ENCODE data around the gene ARL8A.

DNA sequence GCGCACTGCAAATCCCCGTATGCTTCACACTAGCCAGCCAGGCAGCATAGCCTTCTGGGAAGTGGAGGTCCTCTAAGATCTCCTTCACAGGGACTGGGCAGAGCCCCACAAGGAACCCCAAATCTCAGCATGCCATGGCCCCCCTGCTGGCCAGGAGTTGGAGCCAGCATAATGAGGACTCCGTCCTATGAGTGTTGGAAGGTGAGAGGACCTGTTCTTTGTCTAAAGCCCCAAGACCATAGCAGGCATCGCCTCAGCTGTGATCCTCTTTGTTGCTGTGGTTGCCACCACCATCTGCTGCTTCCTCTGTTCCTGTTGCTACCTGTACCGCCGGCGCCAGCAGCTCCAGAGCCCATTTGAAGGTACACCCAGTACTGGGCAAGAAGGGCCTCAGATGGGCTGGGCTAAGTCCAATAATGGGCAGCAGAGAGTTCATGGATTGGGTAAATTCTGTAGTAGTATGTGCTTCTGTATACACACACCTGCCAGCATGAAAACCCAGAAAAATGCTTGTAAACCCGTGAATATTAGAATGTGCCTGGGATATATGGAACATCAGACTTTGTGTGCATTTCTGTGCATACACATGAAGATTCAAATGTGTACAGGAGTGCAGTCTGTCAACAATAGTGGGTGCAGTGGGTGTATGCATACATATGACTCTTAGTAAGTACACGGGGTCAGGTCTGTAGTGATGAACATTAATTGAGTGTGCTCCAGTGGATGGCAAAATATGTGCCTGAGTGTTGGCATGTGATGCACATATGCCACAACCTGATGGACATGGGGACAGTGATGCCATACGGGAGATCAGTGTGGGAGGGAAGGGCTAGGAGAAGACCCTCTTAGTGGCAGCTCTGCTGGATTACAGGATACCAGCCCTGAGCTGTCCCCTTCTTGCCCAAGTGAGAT lies 1.8 kb downstream of the SHISA4 start:
- PRO-cap = no peak

GRCh38 chr1:201895812-201896516 lies 7.3 kb downstream of the SHISA4 start:
- PRO-cap = bidirectional peak, plus-strand start at chr1:201896156, minus-strand start at chr1:201895991

- PRO-cap = bidirectional peak, plus-strand start at chr1:201897343, minus-strand start at chr1:201897218
Measured at GRCh38 chr1:201897082-201897764, 8.5 kb downstream of the SHISA4 start.

- PRO-cap = no peak
Measured at GRCh38 chr1:201899915-201901164, 11.6 kb downstream of the SHISA4 start.

DNA sequence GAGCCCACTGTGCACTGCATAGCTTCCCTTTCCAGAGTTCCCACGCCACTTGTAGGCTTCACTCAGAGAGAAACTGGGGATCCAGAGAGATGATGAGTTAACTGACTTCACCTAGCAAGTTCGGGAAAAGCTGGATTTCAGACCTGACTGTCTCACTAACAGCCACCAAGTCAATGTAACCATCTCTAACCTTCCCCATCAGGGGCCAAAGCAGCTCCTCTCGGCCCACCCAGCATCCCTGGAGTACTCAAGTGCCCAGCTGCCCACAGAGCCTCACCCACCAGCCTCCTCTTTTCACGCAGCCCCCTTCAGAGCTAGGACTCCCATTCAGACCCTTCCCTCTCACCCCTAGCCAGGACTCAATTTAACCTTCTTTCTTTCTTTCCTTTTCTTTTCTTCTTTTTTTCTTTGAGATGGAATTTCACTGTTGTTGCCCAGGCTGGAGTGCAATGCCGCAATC lies 15.2 kb downstream of the SHISA4 start:
- PRO-cap = unidirectional peak, minus-strand start at position 291 of the sequence

GRCh38 chr1:201965176-201965499 lies 9.8 kb downstream of the TIMM17A start:
- PRO-cap = no peak

GRCh38 chr1:201989134-201989932 lies 6.9 kb downstream of the RNPEP start:
- PRO-cap = no peak

DNA sequence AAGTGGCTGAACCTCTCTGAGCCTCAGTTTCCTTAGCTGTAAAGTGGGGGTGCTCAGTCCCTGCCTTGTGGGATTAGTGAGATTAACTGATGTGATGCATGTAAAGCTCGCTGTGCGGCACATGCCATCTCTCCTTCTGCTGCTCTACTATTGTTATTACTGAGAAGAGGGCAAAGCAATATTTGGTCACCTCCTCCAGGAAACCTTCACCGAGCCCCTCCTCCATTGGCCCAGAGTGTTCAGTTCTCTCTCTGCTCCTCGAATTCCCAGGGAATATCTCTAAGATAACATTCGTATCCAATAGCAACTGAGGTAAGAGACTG lies 31.7 kb downstream of the ELF3 start:
- PRO-cap = no peak

DNA sequence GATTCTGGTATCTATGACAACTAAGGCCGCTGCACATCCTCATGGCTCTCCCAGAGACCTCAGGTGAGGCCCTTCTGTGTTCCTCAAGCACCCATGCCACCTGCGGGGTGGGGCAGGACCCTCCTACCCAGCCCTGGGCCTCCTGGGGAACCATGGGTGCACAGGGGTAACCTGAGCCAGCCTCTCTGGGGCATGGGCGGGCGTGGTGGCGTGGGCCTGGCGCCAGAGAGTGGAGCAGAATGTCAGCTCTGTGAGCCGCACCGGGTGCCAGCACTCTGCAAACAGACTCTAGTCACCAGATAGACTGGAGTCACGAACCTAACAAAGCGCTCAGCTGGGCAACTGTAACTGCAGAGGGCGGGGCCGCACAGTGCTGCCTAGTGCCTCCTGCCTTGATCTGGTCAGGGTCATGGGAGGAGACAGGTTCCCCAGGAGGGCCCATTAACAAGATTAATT lies 46.5 kb downstream of the ELF3 start:
- PRO-cap = no peak

- PRO-cap = no peak
Measured at GRCh38 chr1:202073274-202073615, 49.5 kb upstream of the GPR37L1 start.

DNA sequence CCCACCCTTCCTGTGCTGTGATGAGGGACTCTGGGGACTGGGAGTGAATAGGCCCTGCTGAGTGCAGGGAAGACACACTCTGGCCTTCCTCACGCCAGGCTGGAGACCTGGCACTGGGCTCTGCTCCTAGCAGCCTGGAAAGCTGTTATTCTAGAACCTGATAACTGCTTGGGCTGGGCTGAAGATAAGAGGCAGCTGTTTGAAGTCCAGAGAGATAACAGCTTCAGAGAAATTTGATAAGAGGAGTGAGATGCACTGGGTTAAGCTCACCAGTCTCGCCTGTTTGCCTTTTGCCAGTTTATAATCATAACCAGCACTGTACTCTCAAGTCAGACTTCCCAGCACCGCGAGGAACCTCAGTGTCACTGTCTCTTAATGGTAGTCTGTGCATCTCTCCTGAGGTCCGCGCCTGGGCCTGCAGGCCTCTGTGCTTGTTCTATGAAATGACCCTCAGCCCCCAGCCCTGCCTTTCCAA lies 46.6 kb upstream of the GPR37L1 start:
- PRO-cap = no peak

GRCh38 chr1:202117898-202118347 lies 4.8 kb upstream of the GPR37L1 start:
- PRO-cap = no peak

GRCh38 chr1:202144412-202144948 lies at the start of gene ARL8A:
TSS of gene ARL8A (minus strand) at chr1:202144737.
- PRO-cap = bidirectional peak, plus-strand start at chr1:202144844, minus-strand start at chr1:202144732

DNA sequence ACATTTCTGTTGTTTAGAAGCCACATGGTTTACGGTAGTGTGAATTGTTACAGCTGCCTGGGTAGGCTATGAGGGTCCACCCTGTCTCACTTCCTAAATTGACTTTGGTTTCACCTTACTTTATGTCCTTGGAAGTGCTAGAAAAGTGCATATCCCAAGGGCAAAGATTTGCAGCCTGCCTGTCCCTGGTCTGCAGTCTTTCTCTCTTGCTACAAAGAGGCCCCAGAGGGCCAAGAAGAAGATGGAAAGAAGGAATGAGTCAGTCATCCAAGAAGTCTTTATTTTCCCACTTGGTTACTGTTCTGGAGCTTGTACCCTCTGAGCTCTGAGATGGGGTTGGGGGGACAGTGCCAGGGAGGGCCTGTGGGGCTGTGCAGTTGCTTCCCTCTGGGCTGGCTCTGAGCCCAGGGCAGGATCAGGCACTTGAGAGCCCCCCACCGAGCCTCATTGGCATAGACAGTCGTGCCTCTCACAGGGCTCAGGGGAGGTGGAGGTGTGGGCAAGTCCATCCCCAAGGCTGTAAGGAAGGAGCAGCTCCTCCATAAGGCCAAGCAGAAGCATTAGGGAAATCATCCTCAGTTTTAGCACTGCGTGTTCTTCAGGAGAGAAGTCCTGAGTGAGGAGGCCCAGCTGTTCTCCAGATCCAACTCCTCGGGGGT lies 2.3 kb upstream of the ARL8A start:
- PRO-cap = no peak

DNA sequence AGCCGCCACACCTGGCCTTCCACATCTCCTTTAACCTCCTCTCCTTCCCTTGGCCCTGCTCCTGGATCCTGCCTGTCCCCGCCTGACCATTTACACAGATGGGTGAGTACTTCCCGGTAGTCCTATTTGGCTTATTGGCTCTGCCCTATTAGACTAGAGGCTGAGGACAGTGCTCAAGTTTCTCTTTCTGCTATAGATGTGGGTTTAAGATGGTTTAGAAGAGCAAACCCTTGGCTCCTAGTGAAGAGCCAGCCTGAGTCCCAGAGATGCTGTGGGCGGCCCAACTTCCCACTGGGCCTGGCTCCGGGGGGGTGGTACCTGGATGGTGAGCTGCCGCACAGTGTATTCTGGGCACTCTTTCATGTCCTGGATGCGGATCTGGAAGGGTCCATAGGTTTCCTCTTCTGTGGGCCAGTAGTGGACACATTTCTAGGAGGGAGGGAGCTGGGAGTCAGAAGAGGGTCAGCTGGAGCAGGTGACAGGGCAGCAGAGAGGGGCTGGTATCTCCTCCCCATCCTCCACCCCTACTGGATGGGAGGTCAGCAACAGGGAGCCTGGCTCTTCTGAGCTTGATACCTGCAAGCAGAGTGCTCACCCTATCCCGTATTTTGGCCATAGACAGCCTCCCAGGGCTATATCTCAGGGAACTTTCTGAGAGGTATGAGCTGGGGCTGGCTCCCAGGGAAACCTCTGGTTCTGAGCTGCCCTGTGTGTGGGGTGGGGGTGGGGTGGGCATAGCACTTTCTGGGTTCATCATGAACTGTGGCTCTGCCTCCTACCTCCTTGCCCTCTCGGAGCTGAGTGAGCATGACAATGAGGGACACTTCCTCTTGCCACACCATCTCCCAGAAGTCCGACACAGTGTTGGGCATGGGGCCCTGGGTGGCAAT lies 6.8 kb downstream of the PTPN7 start:
- PRO-cap = no peak

DNA sequence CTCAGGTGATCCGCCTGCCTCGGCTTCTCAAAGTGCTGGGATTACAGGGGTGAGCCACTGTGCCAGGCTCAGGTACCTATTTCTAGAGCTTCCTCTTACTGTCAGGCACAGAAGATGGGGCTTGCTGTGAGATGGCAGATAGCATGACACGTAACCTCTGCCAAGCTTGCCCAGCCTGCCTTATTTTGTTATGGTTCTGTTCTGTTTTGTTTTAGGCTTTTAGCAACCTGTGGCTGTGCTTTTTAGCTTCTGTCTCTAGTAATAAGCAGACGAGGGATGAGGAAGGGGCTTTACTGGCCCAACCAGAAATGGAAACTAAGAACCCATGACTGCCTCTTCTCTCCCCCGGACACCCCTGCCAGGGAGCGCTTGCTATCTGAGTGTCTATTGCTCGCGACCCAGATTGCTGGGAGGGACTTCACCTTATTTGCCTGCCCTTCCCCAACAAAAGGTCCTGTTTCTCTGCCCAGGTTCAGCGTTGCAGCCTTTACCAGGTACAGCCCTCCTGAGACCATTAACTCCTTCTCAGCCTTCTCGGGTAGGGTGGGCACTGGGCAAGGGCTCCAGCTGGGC lies 13.6 kb upstream of the LGR6 start:
- PRO-cap = no peak

DNA sequence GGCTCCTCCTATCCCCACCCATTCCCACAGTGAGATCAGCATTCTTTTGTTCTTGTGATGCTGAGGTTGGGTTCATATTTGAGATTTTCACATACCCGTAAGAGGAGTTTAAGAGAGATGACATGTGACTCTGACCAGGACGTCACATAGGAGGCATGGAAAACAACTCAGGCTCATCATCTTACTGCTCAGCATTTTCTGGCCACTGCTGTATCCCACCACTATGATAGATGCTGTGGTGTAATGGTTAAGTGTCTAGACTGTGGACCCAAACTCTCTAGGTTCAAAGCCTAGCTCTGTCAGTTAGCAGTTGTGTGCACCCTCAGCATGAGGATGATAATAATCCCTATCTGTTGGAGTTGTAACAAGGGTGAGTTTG lies 40.7 kb downstream of the LGR6 start:
- PRO-cap = no peak

DNA sequence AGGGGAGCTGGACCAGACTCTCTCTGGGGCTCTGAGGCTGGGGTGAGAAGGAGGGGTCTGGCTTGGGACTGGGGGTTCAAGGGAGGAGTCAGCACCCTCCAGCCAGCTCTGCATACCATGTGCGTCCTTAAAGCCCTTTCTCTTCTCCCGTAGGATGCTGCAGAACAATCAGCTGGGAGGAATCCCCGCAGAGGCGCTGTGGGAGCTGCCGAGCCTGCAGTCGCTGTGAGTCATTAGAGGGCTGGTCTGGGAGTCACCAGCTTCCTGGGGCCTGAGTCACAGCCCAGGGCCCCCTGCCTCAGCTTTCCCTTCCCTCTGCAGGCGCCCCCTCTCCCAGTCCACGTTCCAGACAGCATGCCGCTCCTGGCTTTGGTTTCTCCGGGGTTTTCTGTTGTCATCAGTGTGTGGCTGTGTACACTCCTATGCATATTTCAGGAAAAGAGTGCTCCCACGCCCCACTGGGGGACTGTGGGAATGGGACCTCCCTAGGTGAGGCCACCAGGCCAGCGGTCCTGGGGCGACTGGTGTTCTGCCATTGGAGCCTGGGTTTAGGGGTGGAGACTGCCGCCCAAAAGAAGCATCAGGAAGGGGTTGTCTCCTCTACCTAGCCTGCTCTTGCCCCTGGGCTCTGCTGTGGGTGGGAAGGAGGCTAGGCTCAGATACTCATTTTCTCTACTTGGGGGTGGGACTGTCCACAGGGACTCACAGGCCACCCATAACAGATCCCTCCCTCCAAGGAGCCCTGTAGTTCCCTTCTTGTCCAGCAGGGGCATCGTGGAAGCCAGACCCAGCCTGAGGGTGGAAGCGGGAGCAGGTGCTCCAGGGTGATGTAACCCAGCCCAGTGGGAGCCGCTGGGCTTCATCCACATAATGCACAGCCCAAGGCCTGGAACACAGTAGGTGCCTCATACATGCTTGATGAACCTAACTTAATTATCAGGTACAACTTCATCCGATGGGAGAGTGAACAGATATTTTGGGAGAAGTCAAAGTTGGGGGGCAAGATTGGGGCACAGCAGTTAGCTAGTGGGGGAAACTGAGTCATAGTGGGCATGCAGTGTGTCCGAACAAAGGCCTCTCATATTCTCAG lies 42.5 kb downstream of the LGR6 start:
- PRO-cap = no peak

- PRO-cap = unidirectional peak, minus-strand start at chr1:202472151
Measured at GRCh38 chr1:202471871-202472443, 123.5 kb downstream of the PPP1R12B start.

- PRO-cap = unidirectional peak, plus-strand start at chr1:202539473; unidirectional peak, plus-strand start at chr1:202539698
Measured at GRCh38 chr1:202539113-202539954, 170.9 kb downstream of the SYT2 start.